Choroid plexus epithelial cell (primary cell): ENCODE results near the gene ADIPOQ.

GRCh38 chr3:186745971-186746385, 28.8 kb downstream of the KNG1 start:
- RRBS = no CpG with 5 or more reads among the region's 10 CpGs

- RRBS = no CpG with 5 or more reads among the region's 4 CpGs
Observed at GRCh38 chr3:186822101-186822393, 15.8 kb upstream of the RFC4 start.

- RRBS = no CpG with 5 or more reads among the region's 3 CpGs
Observed at GRCh38 chr3:186842613-186842850, at the start of gene ADIPOQ. TSS of gene ADIPOQ (plus strand) at chr3:186842710.

- RRBS = no CpG with 5 or more reads among the region's 7 CpGs
Observed at GRCh38 chr3:186942137-186942742, 11.9 kb downstream of the ST6GAL1 start.

DNA sequence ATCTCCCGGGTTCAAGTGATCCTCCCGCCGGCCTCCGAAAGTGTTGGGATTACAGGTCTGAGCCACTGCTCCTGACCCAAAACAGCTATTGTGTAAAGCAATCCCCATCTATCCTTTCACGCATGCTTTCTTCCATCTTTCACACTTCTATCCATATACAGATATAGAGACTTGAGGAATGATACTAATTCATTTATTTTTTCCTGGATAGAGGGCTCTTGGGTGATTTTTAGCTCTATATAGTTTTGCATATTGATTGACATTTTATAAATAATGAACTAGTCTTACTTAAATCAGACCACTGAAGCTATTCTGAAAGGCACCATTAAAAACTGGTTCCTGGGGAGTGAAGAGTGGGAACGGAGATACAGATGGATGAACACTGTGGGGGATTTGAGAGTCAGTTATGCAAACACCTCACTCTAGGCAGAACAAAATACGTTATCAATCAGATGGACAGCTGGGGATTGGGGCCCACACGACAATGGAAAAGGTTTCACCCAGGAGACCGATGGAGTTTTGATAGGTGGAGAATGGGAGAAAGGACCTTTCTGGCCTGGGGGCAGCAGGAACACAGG, 16.2 kb downstream of the ST6GAL1 start:
- RRBS = no CpG with 5 or more reads among the region's 9 CpGs

- RRBS = no CpG with 5 or more reads among the region's 6 CpGs
Observed at GRCh38 chr3:187039757-187040595, 99.3 kb downstream of the RPL39L start.

- RRBS = no CpG with 5 or more reads among the region's 1 CpG
Observed at GRCh38 chr3:187062403-187062644, 77.0 kb downstream of the RPL39L start.

DNA sequence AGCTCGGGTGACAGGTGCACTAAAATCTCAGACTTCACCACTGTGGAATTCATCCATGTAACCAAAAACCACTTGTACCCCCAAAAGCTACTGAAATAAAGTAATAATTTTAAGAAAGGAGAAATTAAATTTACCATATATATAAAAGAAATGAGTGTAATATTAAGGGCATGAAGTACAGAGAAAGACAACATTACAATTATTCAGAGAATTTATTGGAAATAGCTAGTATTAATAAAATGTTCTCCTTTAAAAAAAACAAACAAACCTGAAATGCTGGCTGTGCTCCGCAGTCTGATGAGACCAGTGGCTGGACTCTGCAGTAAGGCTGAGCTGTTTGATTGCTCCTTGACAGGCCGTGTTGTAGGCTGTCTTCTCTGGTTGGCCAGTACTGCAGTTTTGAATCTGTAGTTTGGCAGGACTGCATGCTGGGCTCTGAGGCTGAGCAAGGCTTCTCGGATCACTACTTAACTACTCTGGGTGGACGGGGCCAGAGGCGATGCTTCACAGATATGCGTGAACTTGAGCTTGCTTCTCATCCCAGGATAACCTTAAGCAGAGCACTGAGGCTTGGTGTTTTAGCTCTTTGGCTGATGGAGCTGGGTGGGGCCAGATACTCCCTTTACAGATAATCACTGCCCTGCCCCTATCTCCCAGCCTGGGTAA, 38.3 kb downstream of the RPL39L start:
- RRBS = no CpG with 5 or more reads among the region's 7 CpGs

DNA sequence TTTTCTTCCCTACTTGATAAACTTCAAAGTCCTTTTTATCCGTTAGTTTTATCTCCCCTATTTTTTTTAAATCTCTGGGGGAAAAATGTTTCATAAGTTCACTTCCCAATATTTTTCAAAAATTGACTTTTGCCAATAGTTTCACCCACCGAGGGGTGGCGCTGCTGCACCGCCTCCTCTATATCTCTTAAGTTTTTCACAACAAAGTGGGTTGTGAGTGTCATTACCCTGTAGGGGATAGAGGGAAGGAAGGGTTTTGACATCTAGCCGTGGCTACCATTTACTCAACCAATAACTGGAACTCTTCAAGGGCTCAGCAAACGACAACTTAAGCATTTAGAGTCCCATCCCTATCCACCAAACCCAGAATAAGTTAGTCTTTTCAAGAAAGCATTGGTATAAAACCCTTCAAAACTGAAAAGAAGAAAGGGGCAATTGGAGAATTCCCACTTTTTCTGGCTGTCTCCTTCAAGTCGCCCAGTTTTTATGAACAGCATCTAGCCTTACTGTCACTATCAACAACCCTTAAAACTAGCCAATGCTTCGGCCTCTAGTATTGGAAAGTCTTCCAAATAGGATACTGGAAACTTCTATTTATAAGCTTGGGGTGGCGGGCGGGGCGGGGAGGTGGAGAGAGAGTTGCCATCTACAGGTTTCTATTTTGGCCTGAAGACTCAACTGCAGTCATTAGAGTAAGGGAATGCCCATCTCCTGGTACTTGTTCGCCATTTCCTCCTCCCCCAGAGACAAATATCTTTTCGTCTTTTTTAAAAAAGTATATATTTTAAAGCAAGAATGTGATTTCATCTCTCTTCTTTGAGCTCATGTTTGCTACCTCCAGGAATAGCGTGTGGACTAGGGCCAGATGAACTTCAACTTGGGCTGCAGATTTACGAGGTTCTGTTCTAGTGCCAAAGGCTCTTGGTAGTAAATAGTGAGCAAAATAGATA, 3.0 kb downstream of the BCL6 start:
- RRBS = no CpG with 5 or more reads among the region's 15 CpGs

DNA sequence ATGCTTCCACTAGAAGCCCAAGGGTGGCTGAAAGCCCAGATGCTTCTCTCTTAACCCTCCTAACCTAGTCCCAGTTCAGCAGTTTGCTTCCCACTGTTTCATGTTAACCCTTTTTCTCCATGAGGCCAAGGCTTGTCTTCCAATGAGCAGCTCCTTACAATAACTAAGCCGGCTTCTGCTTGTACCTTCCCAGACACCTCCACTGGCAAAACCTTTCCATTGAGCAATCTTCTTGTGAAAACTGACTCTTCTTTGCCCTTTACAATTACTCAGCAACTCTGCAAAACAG, 198.8 kb upstream of the LPP start:
- RRBS = no CpG with 5 or more reads among the region's 1 CpG

DNA sequence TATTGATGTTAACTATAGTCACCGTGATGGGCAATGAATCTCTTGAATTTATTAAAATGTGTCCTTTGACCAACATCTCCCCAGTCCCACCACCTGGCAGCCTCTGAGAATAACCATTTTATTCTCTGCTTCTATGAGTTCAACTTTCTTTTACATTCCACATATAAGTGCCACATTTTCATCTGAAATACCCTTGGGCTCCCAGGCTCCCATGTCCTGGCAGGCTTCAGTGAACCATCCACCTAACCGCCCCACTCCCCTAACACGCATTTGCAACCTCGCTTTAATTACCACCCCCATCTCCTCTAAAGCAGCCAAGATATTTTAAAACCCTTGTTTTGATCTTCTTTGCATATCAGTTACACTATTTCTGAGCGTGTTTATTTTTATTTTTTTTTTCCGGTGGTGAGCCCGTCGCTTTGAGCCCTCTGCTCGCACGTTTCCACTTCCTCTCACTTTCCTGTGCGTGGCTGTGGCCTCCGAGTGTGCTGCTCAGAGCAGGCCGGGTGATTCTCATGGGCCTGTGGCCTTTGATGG, 195.5 kb upstream of the LPP start:
- RRBS = 5% methylated on average over 6 of the region's 13 CpGs

DNA sequence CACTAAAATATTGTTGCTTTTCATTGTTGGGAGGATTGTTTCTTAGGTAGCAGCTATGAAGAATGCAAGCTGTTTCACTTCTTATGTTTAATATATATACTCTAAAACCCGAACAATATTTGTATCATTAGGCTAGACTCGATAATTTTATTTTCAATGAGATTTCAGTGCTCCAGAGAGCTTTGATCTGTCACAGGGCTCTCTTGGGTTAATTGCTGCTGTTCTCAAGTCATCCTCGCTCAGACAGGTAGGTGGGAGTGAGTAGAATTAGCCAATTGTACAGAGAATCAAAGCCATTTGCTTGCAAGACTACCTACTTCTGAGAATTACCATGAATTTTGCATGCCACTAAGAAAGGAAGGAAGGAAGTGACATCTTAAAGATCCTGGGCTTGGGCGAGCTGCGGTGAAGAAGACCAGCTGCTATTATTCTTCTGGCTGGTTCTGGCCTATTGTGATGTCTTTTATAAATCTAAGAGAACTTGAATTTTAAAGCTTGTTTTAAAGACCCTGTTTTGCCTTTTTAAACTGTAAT, 154.2 kb upstream of the LPP start:
- RRBS = no CpG with 5 or more reads among the region's 5 CpGs

DNA sequence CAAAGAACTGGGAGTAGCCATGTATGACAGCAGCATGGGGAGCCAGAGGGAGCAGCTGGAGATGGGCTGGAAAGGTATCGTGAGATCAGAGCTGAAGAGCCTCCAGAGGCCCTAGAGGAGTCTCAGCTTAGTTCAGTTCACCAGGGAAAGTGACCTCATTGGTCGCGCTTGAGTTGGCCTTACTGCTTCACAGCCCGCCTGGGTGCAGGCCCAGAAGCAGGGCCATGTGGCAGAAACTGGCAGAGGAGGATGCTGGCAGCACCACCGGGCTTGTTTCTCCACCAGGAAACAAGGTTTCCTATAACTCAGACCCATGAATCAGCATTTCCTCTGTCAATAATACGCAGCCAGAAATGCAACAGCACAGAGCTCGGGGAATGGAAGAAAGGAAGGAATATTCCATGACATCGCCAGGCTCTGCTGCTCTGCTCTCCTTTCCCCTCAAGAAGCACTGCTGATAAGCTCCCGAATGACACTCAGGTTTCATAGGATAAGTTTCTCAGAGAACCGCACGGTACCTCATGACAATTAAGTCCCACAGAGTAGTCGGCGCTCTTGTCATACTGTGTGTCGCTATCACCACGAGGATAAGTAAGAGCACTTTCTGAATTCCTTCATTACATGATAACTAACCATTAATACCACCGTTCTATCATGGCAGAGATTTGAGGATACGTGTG, 147.1 kb upstream of the LPP start:
- RRBS = no CpG with 5 or more reads among the region's 17 CpGs

- RRBS = no CpG with 5 or more reads among the region's 14 CpGs
Observed at GRCh38 chr3:188152975-188153351, 994 bp upstream of the LPP start.

DNA sequence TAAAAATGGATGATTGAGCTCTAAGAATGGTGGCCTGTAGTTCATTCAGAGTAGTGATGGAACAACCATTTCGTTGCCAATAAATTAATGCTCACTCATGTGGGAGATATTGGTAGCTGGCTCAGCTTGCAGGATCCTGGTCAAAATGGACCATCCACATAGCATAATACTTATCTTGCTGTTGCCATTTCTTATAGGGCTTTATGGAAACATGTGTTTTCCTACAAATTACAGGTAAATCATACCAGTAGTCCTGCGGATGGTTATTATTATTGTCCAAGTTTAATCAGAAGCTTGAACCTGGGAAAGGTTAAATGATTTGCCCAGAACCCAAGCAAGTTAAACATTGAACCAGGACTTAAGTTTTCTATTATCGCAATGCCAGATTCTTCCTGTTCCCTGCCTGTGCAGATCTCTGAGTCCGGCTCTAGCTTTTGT, 12.4 kb downstream of the LPP start:
- RRBS = no CpG with 5 or more reads among the region's 4 CpGs

GRCh38 chr3:188177109-188177549, 23.2 kb downstream of the LPP start:
- RRBS = no CpG with 5 or more reads among the region's 3 CpGs

- RRBS = no CpG with 5 or more reads among the region's 5 CpGs
Observed at GRCh38 chr3:188183675-188184173, 29.8 kb downstream of the LPP start.

DNA sequence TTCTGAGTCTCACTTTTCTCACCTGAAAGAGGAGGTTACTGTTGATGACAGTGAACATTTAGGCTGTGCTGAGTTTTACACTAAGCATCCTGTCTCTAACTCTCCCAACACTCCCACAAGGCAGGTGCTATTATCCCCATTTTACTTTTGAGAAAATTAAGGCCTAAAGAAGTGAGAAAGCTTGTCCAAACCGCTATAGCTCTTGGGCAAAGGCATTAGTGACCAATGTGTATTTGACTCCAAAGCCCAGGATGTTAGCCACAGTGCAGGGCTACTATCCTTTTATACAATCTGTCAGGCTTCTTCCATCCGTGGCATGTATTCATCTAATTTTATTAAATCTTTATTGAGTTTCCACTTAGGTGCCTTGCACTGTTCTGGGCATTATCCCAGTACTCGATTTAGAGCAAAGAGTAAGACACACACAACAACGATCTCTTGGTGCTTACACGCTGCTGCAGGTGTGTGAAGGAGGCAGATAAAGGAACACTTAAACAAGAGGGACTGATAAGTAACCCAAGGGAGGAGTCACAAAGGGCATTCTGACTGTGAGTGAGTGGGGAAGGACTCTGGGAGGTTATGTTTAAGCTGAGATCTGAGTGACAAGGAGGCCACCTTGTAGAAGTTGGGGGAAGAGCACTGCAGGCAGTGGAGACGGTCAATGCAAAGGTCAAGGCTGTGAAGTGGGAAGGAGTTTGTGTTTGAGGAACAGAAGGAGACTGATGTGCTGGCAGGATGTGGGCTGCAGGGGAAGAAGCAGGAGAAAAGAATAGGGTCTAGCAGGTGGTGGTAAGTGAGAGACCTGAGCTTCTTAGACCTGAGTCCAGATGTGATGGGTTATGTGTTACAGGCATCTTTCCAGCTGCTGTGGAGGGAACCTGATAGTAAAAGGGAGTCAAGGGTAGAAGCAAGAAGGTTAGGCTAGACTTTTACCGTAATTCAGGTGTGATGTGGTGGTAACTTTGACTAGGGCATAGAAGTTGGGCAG, 63.0 kb downstream of the LPP start:
- RRBS = no CpG with 5 or more reads among the region's 7 CpGs

DNA sequence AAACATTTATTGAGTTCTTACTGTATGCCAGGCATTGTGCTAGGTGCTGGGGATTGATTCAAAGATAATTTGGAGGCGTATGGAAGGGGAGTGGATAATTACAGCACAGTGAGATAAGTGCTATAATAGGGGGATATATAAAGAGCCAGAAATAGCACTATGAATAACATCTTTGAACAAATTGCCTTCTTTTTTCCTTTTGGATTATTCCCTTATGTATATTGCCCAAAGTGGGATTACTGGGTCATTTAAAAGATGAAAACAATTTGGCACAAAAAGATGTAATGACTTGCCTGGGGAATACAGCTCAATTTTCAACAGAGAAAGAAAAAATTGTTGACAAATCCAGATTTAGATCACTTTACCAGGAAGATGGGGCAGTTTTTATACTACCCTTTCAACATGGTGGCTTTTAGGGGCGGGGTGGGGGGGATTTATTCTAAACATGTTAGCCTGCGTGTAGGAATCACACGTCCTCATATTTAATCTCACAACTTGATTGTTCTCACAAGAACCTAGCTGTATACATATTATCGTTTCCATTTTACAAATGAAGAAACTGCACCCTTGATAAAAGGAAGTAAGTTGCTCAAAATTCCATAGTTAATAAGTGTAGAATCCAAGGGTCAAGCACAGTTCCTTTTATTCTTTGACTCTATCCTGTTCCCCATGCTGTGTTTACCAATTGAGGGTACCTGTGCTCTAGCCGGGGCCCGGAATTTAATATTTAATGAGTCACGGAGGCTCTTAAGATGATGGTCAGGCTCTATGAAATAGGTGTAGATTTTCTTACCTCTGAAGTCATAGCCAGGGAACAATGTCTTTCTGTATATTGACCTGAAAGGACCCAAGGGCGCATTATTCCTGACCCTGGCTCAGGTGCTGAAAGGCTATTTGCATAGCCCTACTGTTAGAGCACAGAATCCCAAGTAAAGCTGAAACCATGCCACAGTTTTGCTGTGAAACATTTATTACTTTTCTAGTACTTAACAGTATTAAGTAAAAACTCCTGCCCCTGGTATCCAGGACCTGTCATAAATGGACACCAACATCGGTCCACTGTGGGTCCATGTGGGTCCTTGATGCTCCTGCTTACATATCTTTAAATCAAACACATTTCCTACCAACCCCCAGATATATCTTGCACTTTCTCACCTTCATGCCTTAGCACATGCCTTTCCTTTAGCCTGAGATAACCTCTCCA, 65.1 kb downstream of the LPP start:
- RRBS = no CpG with 5 or more reads among the region's 10 CpGs

DNA sequence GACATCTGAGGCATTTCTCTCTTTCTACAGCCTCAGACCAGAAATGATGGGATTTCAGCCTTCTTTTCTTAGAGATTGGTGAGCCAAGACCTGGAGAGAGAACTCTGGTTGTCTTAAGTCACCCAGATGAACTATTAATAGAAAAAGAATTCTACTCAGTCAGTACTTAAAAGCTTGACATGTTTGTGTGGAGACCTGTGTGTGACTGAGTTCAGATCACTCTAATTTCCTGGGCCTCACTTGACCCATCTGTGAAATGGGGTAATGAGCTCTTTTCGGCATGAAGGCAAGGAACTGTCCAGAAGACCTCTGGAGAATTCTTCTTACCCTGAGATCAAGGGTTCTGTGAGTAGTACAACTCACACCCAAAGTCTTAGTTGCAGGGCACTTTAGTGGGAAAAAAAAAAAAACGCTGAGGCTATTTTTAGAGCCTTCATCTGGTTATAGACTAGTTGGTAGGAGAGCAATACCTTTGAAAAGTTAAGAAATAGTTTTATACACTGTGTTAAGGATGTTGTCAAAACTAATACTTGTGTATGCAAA, 93.0 kb downstream of the LPP start:
- RRBS = no CpG with 5 or more reads among the region's 2 CpGs